Melanocyte of skin (primary cell): ENCODE data around the gene CNTRL.

DNA sequence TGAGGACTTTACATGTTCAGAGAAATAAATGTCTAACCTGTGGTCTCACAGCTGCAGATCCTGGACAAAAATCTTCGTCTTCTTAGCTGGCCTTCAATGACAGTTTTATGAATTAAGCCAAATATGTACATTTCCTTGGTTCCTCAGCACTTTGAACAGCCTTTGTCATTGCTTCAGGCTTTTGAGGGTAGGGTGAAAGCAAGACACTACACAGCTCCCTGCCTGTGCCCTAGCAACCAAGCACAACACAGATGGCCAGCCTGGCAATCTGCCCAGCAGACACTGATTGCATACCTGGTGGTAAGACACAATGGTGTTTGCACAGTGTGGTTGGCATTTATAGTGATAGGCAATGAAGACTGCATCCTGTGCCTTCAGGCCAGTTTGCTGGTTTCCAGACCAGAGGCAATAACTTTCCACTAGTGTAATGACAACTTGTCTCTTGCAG, 144.4 kb upstream of the TNC start:
- CAGE, long polyA plus RNA, 2 experiments, result no peak in any of the 2 experiments

GRCh38 chr9:117644624-117644823, 59.7 kb upstream of the TLR4 start:
- CAGE, long polyA plus RNA, 2 experiments, result no peak in any of the 2 experiments

DNA sequence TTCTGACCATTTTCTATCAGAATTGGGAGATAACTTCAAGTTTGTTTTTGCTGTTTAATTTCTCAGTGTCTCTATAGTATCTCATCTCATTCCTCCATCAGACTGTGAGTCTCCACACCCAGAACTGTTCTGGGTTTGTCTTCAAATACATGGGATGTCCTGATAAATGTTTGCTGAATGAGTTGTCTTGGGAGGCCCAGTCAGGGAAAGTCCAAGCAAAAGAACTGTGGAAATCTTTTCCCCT, 324.5 kb downstream of the BRINP1 start:
- CAGE, long polyA plus RNA, 2 experiments, result no peak in any of the 2 experiments

DNA sequence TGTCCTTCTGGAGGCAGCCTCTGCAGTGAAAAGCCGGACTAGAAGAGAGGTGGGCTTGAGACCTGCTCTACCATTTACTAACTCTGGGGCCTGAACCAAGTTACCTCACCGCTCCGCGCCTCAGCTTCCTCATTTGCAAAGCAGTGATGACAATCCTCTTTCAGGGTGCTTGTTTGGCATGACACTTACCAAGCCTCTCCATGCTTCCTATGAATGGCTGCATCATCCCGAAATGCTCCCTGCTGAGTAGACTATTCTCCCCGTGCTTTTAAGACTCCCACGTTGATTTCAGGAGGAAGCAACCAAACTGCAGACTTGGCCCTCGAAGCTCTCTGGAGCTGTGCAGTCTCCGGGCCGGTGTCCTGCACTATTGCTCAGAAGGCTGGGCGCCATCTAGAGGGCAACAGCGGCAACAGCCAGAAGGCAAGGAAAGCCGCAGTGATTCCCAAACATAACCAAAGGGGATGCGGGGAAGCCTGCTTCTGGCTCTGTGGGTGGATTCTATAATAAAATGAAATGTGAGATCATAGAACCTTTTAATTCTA, 599.7 kb upstream of the BRINP1 start:
- CAGE, long polyA plus RNA, 2 experiments, result no peak in any of the 2 experiments

- CAGE, long polyA plus RNA, 2 experiments, result no peak in any of the 2 experiments
Observed at GRCh38 chr9:120387633-120388422, 192.1 kb downstream of the CDK5RAP2 start.

- CAGE, long polyA plus RNA, 2 experiments, result no peak in any of the 2 experiments
Observed at GRCh38 chr9:120402718-120403867, 176.9 kb downstream of the CDK5RAP2 start.

GRCh38 chr9:120463961-120464674, 115.8 kb downstream of the CDK5RAP2 start:
- CAGE, long polyA plus RNA, 2 experiments, result no peak in any of the 2 experiments

DNA sequence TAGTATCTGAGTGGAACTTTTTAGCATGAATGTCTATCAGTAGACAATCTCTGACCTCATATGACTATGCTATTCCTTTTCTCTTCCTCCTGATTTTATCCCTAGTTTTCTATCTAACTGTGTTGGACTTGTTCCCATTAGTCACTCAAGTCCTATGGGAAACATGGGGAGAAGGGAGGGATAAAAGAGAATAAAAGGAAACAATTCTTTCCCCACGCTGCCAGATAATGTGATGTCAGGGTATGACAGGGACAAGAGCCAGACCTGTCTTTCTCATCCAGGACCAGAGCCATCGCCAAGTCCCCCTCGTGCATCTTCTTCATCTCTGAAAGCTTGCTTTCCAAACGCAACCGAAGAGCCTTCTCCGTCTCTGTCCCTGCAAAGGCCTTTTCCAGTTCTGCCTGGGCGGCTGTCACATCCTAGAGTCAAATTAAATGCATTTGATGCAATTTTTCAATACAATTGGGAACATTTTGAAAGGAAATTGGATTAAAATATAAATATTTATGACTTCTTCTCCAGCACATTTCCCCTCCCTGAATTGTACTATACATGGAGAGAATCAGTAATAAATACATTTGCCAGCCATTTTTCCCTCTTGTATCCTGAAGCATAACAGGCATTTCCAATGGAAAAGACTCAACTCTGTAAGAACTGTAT, 43.7 kb downstream of the CDK5RAP2 start:
- CAGE, long polyA plus RNA, 2 experiments, result no peak in any of the 2 experiments

DNA sequence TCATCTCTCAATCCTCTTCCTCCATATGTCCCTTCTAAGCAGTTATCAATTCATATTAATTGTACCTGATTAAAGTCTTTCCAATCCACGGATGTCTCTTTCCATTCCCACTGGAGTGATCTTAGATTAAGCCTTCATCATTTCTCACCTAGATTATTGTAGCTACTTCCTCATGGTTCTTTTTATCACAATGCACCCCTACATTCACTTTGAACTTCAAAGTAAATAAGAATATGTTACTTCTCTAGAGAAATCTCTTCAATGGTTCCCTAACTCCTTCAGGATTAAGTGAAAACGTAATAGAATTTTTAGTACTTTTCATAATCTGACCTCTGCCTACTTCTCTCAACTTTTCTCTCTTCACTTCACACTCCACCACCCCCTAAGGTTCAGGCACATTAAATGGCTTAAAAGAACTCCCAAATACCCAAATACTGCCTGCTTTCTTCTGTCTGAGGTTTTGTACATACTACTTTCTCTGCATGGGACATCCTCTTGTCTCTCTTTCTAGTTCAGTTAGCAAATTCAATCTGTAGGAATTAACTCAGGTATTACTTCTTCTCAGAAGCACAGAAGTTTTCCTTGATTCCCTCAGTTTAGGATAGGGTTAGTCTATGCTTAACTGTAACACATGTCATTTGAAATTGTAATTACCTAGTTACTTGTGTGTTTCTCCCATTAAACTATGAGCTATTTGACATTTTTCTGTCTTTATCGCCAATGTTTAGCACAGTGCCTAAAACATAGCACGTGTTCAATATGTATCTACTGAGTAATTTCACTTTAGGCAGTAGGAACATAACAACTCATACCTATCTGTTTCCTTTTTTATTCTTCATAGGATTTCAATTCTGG, 29.1 kb upstream of the CDK5RAP2 start:
- CAGE, long polyA plus RNA, 2 experiments, result no peak in any of the 2 experiments

DNA sequence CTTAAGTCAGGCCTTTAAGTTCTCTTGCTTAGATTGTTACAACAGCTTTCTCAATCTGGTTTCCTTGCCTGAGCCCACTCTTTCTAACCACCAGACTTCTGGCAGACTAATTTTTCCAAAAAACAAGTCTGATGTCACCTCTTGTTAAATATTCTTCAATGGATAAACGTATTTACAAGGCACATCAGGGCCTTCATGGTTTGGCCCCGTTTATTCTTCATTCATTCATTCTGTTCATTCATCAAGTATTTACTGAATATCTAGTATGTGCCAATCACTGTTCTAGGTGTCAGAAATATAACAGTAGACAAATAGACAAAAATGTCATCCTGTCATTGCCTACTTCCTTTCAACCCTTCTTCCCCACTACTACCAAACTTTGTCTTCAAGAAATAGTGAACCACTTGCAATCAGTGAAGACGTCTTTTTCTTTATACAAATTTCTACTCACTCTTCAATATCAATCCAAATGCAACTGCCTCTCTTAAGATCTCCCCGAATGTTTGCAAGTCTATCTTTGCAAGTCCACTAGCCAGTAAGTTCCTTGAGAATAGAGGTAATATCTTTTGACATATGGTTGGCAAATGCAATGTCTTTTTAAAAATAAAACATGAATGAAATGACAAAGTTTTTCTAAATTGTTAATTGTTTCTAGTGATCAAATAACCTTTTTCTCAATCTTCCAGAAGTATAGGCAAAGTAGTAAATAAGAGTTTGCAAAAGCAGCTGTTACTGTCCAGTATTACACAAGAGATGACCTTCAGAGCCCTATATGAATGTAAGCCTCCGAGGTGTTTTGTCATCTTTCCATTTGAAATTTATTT, 66.0 kb downstream of the MEGF9 start:
- CAGE, long polyA plus RNA, 2 experiments, result no peak in any of the 2 experiments

- CAGE, long polyA plus RNA, 2 experiments, result no peak in any of the 2 experiments
Observed at GRCh38 chr9:120746764-120747301, 32.6 kb upstream of the MEGF9 start.

DNA sequence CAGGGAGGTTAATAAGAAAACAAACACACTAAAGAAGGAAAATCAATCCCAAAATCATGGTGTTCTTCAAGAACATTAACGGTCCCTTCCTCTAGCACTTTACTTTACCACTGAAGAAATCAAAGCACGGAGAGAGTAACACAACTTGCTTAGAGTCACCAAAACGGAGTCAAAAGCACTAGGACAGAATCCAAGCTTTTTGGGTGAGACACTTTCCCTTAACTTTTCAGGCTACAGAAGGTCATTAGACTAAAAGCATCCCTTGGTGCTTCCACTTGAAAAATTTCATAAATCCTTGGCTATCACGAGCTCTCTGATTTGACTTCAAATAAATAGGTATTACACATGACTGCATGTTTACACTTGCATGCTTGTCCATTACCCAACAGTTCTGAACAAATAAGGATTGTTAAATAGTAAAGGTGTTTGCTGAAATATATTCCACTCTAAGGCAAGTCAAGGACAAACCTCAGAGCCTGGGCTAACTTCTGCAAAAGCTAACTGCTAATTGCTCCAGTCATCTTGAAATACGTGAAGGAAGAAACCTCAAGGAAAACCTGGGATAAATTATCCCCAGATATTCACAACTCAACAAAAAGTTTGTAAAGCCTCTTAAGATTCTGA, 14.5 kb downstream of the FBXW2 start:
- CAGE, long polyA plus RNA, 2 experiments, result no peak in any of the 2 experiments

DNA sequence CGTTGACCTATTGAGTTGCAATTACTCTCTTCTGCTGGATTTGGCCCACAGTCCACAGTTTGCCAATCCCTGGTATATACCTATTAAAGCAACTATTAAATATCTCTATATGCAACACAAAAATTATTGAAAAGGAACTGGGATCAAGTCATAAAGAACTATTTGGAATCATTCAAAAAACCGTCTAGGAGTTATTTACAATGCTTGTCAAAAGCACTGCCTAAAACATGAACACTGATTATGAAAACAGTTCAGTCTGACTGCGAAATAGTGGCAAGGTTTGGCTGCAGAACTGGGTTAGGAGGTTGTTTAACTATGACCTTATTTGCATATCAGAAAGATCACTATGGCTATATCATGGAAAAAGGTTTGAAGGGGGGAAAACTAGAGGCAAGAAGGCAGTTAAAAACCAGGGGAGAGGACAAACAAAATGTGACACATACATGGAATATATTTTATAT, 12.0 kb downstream of the FBXW2 start:
- CAGE, long polyA plus RNA, 2 experiments, result no peak in any of the 2 experiments

DNA sequence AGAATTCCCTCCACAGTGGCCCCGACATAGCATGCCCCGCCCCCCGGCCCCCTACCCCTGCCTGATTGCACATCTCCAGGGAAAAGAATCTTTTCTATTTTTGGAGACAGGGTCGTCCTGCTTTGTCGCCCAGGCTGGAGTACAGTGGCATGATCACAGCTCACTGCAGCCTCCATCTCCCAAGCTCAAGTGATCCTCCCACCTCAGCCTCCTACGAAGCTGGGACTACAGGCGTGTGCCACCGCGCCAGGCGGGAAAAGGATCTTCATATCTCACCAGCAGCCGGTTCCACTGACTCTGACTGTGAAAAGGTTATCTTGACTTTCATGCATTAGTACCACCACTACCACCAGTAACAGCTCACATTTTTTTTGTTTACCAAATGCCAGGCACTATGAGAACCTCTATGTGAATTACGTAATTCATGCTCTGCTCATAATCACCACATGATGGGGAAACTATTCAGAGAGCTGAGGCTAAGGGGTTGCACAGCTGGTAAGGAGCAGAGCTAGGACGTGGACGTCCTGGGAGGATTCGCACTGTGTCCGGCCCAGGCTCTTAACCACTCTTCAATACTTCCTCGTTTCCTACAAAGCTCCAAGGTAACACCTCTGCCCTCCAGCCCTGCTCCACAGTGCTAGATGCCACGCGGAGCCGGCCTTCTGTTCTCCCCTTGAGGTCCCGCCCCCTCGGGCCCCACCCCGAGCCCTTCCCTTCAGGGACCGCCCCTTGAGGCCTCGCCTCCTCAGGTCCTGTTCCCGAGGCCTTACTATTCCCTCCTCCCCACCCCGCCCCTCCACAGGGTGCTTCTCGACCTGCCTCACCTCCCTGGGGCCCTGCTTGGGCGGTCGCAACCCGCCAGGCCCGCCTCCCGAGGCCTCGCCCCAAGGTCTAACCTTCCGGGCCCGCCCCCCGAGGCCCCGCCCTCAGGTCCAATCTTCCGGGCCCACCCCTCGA, 8.7 kb downstream of the PHF19 start:
- CAGE, long polyA plus RNA, 2 experiments, result no peak in any of the 2 experiments

DNA sequence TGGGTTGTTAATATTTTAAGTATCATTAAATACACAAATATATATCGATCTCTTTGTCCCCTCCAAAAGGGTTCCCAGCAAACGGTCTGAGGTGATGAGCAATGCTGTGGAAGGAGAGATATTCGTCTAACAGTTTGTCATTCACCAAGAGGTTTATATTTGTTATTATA, 1.3 kb downstream of the TRAF1 start:
- CAGE, long polyA plus RNA, 2 experiments, result no peak in any of the 2 experiments

DNA sequence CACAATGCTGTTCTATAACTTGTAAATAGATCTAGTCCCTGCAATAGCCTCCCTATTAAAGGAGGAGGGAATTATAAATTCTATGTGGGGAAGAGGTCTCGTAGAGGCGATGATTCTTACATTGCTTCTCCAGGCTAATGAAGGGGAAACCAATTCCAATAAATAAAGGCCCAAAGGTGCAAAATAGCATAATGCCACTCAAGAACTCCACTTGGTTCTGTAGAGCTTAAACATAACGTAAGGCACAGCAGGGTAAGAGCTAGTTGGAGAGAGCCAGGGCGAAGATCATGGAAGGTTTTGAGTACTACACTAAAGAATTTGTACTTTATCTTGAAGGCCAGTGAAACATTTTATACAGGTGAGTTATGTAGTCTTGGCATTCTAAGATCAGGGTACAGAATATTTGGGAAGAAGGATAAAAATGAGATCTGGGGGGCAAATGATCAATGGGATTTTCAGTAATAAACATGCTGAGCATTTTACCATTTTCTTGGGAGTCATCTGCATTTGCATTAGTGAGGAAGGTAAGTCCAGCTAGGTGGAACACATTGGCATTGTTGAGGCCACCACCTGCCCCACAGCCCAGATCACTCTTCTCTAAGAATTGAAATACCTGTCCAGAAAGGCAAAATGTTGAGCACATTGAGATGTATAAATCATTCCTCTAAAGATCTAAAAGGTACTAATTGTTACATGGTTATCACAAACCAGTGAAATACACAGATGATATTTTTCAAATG, 34.1 kb downstream of the C5 start:
- CAGE, long polyA plus RNA, 2 experiments, result no peak in any of the 2 experiments

- CAGE, long polyA plus RNA, 2 experiments, result no peak in any of the 2 experiments
Observed at GRCh38 chr9:121074661-121075715, at the start of gene CNTRL. TSS of gene CNTRL (plus strand) at chr9:121074955.

DNA sequence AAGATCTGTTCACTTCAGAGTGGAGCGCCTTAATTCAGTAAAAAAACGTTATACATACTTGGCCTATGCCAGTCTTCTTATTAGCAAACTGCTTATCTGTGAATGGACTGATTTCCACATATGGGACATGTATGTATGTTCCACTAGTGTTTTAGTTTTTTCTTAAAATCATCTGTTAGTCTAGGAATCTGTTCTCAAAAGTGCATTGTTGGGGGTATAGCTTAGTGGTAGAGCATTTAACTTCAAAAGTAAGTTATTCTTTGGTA, 14.0 kb downstream of the CNTRL start:
- CAGE, long polyA plus RNA, 2 experiments, result no peak in any of the 2 experiments

DNA sequence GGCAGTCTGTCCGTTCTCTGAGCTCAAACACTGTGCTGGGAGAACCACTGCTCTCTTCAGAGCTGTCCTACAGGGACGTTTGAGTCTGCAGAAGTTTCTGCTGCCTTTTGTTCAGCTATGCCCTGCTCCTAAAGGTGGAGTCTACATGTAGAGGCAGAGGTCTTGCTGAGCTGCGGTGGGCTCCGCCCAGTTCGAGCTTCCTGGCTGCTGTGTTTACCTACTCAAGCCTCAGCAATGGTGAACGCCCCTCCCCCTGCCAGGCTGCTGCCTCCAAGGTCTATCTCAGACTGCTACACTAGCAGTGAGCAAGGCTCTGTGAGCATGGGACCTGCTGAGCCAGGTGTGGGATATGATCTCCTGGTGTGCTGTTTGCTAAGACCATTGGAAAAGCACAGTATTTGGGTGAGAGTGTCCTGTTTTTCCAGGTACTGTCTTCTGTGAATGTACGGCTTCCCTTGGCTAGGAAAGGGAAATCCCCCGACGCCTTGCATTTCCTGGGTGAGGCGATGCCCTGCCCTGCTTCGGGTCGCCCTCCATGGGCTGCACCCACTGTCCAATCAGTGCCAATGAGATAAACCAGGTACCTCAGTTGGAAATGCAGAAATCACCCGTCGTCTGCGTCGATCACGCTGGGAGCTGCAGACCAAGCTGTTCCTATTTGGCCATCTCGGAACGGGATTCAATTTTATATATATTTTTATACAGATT, 58.5 kb downstream of the CNTRL start:
- CAGE, long polyA plus RNA, 2 experiments, result no peak in any of the 2 experiments

DNA sequence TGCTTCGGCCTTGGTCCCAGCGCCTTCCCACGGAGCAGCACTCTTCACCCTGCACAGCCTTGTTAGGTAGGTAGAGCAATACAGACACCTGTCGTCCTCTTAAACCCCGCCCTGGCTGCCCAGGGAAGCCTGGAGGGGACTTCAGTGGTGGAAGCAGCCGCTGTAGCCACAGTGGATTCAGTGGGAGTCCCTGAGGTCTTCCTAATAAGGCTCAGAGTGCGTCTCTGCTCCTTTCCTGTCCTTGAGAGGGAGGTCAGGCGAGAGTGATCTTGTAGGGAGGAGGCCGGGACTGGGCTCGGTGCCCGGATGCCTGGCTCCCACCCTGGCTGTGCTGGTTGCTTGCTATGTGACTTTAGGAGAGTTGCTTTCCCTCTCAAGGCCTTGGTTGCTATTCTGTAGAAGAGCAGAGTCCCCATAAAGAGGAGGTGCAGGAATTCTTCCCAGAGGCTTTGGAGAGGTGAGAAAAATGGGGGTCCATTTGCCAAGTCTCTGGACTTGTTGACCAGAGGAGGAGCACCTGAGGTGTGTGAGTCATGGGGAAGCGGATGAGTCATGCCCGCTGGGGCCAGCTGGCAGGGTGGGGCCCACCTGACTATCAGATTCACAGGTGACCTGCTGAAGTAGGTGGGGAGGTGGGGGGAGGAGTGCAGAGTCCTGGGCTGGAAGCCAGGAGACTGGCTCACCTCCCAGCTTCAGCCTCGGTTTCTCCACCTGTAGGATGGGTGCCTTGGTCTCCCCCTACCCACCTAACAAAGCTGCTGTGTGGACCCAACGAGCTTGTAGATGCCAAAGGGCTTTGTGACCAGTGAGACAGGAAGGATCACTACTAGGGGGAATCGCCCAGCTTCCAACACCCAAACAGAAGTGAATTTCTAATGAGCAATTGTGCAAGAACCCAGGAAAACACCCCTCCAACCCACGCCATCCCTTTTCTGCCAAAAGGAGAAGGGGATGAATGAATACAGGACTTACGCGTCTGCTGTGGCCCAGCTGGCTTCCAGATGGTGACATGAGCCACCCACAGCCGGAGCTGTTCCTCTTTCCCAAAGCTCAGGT, 13.9 kb downstream of the GSN start:
- CAGE, long polyA plus RNA, 2 experiments, result no peak in any of the 2 experiments